Measurements from ENCODE around the genes MME and SLC33A1.

DNA sequence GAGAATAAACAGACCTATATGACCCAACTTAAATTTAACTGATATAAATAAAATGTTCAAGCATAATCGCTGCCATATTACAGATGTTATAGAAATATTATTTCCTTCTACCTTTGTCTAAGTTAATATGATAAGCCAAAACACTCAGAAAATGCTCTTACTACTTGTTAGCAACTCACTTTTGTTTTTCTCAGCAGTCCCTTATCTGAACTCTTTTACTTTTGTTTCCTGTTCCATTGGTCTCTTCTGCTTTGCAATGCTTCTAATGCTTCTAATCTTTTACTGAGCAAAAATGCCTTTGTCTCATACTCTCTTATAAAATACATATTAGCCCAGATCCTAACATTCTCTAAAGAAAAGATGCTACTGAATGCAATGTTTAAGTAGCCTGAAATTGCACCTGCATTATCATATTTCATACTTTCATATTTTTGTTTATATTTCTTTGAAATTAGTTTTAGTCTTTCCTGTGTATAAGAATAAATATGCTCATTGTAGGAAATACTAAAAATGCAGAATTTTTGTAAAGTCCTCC lies 67.6 kb upstream of the MBNL1 start:
- RRBS: no CpG with 5 or more reads among the region's 1 CpG

GRCh38 chr3:152269772-152270559 lies 1.2 kb downstream of the MBNL1 start:
- RRBS: under 1% methylated on average over 3 of the region's 15 CpGs

- RRBS: no CpG with 5 or more reads among the region's 3 CpGs
These were observed 12.3 kb downstream of the MBNL1 start for GRCh38 chr3:152280896-152281607.

DNA sequence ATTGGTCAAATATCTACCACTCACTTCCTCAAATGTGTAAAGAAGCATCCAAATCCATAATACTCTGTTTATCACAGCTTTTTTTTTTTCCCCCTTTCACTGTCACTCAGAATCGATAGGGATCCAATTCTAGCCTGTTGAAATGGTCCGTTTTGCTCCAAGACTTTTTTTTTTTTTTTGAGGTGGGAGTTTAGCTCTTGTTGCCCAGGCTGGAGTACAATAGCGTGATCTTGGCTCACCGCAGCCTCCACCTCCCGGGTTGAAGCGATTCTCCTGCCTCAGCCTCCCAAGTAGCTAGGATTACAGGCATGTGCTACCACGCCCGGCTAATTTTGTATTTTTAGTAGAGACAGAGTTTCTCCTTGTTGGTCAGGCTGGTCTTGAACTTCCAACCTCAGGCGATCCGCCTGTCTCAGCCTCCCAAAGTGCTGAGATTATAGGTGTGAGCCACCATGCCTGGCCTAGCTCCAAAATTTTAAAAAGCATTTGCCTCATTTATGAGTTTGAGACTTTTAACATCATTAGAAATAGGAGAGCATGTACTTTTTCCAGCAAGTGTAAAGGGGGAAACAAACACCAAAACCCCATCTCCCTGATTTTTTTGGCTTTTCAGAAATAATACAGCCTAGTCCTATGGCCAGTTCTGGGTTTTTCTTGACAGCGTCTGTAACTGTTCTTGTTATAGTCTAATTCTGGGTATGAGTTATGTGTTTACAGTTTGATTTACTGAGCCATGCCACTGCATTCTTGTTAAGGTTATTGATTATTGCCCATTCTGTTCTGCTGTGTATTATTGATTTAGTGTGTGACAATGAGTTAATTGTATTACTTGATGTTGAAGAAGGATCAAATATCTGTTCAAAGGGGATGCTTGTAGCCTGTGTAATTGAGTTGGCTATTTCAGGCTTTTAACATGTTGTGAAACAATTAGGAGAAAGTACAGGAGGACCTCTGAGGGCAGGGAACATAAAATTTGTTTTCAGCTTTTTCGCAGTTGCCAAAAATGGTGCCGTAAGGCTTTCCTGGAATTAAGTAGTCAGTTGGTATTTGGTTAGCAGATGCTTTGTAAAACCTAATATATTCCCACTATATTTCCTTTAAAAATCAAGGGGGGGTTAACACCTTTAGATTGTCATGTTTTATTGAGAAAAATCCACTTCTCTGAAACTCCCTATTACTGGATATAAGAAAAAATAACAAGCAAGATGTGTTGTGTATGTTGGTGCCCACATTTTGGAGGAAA lies 45.9 kb downstream of the MBNL1 start:
- RRBS: no CpG with 5 or more reads among the region's 13 CpGs

DNA sequence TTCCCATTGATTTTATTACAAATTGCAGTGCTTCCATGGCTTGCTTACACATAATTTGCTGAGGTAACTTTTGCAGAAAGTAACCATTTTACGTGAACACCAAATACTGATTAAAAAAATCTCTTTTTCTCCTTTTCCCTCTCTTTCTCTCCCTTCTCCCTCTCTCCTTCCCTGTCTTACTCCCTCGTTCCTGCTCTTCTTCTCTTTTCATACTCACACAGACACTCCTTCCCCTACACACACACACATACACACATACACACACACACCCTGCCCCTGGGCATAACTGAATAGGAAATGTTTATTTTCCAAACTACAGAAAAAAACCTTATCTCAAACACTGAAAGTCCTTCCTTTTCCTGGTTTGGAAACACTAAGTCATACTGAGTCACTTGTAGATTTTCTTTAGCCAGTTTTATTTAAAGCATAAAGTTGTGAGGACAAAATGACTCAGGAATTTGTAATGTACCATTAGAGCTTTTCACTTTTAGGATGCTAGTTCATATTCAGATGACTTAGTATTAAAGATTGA lies 62.3 kb downstream of the MBNL1 start:
- RRBS: no CpG with 5 or more reads among the region's 2 CpGs

DNA sequence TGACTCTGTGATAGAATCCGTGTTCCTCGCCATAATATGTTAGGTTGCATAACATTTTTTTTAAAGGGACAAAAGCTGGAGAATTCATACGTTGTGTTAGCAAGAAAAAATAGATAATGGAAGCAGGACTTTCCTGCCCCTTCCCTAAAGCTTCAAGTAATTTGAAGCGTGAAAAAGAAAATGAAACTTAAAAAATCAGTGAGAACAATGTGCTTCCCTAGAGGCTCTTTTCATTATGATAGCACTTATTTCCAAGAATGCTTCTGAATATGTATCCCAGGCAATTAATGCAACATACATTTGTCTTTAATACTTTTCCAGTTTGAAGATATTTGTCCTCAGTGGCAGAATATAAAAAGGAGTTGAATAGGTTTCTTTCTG lies 113.6 kb downstream of the MBNL1 start:
- RRBS: no CpG with 5 or more reads among the region's 4 CpGs

DNA sequence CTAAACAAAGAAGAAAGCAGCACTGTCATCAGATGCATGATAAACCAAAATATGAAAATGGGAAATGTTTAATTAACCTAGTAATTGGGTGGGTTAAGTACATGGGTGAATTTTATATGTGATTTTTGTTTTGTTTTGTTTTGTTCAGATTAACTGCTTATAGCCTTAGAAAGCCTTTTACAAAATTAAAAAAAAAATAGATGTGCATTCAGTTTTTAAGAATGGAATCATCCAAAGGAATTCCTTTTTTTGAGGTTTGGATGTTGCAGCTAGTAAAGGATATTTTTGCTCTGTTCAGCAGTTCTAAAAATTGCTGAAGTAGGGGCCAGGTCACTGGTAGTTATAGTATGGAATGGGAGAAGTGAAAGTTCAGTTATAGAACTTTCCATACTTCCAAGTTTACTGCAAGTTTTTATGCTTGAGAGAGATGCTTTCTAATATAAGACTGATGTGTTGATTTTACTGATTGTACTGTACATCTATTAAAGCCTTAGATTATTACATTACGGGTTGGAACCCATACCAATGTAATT lies 194.8 kb downstream of the MBNL1 start:
- RRBS: no CpG with 5 or more reads among the region's 1 CpG

GRCh38 chr3:153159039-153159330 lies 3.0 kb upstream of the RAP2B start:
- RRBS: no CpG with 5 or more reads among the region's 4 CpGs

- RRBS: 4% methylated on average over 11 of the region's 44 CpGs
These were observed 1.3 kb downstream of the RAP2B start for GRCh38 chr3:153163065-153163985.

- RRBS: no CpG with 5 or more reads among the region's 1 CpG
These were observed 1.9 kb downstream of the RAP2B start for GRCh38 chr3:153163986-153164176.

- RRBS: 14% methylated on average over 7 of the region's 36 CpGs
These were observed 1.7 kb downstream of the ARHGEF26 start for GRCh38 chr3:154122452-154123635.

DNA sequence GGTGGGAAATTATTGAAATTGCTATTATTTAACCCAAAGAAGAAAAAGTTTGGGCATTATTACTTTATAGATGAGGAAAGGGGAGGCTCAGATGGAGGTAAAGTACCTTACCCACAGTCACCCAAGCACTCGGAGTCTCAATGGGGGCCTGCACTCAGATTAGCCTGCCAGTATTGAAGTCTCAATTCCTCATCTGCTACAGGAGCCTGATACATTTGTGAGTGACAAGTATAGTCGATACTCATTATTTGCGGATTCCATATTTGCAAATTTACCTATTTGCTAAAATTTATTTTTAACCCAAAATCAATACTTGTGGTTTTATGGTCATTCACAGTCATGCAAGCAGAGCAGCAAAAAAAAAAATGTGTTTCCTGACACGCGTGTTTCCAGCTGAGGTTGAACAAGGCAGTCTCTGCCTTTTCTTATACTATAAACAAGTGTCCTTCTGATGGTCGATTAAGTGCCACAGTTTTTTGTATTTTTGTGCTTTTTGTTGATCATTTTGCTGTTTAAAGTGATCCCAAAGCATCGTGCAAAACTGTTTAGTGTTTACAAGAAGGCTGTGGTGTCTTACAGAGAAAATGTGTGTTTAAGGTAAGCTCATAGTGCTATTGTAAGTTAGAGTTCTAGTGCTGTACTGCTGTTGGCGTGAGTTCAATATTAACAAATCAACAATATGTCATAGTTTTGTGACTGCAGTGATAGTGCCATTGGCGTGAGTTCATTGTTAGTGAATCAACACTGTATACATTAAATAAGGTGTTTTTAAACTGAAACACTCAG lies 48.0 kb downstream of the ARHGEF26 start:
- RRBS: no CpG with 5 or more reads among the region's 9 CpGs

- RRBS: 2% methylated on average over 8 of the region's 77 CpGs
These were observed at the start of gene MME for GRCh38 chr3:155079408-155080686. TSS of gene MME (plus strand) at chr3:155080319.

DNA sequence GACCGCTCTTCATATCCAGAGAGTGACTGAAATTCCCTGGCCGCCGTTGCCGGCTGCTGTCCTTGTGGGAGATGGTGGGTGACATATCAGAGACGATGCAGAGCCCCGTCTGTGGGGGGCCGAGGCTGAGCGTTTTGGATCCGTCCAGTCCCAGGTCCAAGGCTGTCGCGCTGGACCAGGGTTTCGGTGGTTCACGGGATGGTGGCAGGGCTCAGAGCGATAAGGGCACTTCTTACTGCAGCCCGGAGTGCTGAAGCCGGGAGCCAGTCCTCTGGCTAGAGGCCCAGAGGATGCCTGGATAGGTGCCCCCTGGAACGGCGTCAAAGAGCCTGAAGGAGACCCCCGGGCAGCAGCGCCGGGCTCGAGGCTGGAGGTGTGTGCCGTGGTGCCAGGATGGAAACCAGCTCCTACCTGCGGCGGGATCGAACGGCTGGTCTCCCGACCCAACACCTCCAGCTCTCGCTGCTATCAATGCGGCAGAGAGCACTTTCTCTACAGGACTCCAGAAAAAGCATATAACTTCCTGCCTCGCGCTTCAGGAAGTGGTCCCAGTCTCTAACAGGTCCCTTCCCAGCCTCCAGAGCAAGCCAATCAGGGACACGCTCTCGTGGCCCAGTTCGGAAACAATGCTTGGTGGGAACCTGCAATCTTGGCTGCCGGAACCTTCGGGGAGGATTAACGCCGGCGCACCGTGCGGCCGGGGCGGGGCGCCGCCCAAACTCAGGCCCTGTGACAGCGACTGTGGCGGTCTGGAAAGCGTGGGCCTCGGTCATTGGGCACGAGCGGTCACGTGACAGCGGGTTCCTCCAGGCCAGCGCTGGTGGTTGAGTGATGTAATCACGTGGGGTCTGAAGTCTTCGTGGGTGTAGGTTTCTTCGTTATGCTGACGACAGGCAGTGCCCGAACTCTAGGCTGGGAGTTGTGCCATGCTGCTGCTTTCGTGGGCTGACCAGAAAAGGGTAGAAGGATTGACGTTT lies at the start of gene SLC33A1:
SLC33A1 (minus strand) TSS at position 515 of the 977 bp plus-strand sequence.
- RRBS: 2% methylated on average over 7 of the region's 62 CpGs

- RRBS: no CpG with 5 or more reads among the region's 8 CpGs
These were observed 7.8 kb upstream of the GMPS start for GRCh38 chr3:155862629-155863047.

DNA sequence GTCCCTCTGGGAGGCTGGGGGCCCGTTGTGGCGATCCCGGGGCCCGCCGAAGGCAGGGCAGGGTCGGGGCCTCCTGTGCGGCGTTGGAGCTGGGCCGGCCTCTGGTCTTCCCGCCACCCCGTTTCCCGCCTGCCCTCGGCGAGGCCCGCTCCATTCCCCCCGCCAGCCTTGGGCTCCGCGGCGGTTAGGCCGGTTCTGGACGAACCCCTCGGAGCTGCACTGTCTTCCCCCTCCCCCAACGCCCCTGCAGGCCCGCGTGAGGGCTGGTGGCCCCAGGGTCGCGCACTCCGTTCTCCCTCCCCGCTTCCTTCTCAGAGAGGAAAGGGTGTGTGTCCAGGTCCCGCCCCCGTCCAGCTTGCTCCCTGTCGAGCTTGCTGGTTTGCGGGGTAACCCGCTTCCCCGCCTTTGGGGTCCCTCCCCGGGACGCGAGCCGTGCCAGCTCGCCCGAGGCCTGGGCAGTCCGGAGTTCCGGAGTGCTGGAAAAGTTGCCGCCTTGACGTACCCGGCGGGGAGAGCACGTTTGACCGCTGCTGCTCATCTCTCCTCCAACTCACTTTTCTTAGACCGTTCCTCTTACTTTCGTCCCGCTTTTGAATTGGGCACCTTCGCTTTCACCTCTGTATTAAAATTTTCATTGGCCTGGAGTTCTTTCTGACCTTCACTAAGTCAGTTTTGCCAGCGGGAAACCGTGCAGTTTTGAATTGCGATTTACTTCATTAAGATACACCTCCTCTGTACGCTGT lies 1.0 kb downstream of the GMPS start:
- RRBS: 1% methylated on average over 22 of the region's 57 CpGs

DNA sequence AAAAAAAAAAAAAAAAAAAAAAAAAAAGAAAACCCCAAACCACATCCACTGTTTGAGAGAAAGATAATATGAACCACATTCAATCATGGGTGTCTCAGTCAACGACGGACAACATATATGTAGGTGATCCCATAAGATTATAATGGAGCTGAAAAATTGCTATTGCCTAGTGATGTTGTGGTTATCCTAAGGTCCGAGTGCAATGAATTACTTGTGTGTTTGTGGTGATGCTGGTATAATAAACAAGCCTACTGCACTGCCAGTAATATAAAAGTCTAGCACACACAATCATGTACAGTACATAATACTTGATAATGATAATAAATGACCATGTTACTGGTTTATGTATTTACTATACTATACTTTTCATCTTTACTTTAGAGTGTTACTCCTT lies 30.2 kb downstream of the SSR3 start:
- RRBS: no CpG with 5 or more reads among the region's 3 CpGs

- RRBS: no CpG with 5 or more reads among the region's 7 CpGs
These were observed 3.3 kb downstream of the SSR3 start for GRCh38 chr3:156551572-156552147.

GRCh38 chr3:156553854-156554550 lies 915 bp downstream of the SSR3 start:
- RRBS: no CpG with 5 or more reads among the region's 9 CpGs